AG04449 (cell line): ENCODE data around the genes G6PC3, HDAC5, TMUB2, RUNDC3A and GPATCH8.

GRCh38 chr17:43634689-43635231 lies 27.0 kb downstream of the MEOX1 start:
- RRBS = 25% methylated on average over 1 of the region's 13 CpGs

DNA sequence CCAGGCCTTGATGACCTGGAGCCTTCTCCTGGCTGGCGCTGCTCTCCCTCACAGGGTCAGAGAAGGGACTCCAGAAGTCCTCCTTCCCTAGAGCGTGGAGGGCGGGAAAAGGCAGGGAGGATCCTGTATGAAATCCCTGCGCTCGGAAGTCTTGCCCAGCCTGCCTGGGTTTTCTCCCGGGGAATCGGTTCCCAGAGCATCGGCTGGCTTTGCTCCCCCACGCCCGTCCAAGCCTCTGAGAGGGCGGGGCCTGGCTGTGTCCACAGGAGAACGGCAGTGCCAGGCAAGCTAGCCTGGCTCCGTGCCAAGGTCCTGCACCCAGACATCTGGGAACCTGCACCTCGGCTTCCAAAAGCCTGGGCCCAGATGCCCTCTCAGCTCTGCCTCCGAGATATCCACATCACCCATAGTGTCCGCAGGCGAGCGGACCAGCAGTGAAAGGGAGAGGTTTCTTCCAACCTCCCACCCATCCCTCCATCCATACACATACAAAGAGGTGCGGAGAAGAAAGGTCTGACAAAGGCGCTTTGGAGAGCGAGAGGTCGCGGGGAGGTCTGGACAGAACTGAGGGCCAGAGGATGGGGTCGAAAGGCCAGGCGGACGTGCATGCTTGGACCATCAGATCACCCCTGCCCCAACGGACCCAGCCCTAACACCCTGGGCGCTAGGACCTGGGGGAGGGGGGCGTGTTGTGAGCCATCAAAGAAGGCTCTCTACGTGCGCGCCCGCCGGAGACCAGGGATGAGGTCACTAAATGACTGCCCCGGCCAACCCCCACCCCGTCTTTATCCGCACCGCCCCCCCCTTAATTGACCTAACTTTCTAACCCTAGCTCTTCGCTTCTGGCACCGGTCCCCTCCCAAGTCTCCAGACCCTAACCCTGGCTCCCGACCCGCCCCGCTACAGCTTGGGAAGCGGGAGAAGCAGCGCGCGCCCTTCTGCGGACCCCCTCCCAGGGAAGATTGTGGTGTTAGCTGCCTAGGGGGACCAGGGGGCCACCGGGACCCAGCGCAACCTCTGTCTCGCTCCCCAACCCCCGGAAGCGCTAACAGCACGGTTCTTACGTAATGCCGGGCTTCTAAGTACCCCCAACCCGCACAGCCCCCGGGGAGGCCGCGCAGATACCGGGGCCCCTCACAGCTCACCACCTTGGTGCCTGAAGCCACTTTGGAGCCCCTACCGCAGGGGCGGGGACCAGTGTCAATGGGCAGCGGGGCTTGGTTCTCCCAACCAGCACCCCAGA lies 850 bp downstream of the MPP2 start:
- RRBS = 3% methylated on average over 11 of the region's 64 CpGs

- RRBS = no CpG with 5 or more reads among the region's 29 CpGs
Observed at GRCh38 chr17:43917132-43917704, 9.9 kb upstream of the MPP2 start.

- RRBS = no CpG with 5 or more reads among the region's 36 CpGs
Observed at GRCh38 chr17:43927128-43927711, 15.1 kb downstream of the PPY start.

- RRBS = no CpG with 5 or more reads among the region's 1 CpG
Observed at GRCh38 chr17:44033864-44034264, 19.1 kb upstream of the TMEM101 start.

- RRBS = 1% methylated on average over 16 of the region's 56 CpGs
Observed at GRCh38 chr17:44070455-44071568, at the start of gene G6PC3. Gene G6PC3, plus strand, starts transcription at chr17:44070735.

- RRBS = no CpG with 5 or more reads among the region's 21 CpGs
Observed at GRCh38 chr17:44084030-44084927, 13.7 kb downstream of the G6PC3 start.

DNA sequence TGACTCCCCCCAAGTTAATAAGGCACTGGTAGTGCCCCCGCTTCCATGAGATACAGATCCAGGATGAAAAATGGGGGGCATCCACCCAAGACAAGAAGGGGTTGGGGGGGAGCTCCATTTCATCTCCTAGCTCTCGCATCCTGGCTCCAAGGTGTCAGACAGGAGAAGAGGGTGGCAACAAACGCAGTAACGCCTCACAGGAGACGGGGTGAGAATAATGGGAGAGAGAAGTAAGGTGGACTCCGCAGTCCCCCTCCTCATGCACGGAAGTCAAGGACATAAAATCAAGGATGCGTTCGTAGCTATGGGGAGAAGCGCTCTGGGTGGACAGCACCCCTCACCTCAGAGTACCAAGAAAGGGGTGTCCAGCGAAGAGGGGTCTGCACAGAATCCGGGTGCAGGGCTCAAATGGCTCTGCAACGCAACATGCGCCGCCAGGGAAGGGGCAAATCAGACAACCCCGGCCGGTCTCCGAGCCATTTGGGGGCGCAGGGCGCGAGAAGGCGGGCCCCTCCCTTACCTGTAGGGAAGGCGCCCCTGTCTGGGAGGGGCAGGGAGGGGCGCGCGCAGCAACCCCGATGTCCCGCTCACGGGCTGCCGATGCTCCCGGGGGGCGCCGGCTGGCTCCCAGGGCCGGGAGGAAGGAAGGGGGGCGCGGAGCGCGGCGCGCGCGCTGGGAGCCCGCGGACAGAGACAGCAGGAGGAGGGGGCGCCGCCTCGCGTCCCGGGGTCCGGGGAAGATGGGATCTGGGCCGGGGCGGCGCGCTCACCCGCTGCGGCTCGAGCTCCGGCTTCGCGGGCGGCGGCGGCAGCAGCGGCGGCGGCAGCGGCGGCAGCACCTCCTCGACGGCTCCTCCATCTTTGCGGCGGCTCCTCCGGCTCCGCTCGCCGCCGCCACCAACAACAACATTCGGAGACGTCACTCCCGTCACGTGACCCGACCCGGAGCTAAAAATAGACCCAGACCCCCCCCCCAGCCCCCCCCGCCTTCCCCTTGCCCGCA lies at the start of gene HDAC5:
Gene HDAC5, minus strand, starts transcription at position 908 of the 1,003 bp plus-strand sequence.
- RRBS = 1% methylated on average over 48 of the region's 85 CpGs

DNA sequence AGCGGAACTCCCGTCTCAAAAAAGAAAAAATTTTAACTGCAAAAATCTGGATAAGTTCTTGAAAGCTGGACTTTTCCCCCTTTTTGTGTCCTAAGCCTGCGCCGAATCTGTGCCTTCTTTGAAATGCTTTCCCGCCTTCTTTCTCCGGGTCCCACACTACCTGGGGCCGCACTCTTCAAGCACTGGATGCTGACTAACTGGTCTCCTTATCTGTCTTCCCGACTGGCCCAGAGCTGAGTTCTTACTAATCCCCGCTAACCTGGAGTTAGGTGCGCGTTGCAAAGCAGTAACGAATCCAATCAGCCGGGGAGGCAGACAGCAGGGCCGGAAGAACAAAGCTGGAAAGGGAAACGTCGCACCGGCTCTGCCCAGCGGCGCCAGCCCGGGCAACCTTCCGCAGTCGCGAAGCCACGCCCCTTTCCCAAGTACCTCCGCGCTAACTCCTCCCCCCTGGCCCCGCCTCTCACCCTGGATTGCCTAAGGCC lies 424 bp upstream of the TMUB2 start:
- RRBS = no CpG with 5 or more reads among the region's 27 CpGs

DNA sequence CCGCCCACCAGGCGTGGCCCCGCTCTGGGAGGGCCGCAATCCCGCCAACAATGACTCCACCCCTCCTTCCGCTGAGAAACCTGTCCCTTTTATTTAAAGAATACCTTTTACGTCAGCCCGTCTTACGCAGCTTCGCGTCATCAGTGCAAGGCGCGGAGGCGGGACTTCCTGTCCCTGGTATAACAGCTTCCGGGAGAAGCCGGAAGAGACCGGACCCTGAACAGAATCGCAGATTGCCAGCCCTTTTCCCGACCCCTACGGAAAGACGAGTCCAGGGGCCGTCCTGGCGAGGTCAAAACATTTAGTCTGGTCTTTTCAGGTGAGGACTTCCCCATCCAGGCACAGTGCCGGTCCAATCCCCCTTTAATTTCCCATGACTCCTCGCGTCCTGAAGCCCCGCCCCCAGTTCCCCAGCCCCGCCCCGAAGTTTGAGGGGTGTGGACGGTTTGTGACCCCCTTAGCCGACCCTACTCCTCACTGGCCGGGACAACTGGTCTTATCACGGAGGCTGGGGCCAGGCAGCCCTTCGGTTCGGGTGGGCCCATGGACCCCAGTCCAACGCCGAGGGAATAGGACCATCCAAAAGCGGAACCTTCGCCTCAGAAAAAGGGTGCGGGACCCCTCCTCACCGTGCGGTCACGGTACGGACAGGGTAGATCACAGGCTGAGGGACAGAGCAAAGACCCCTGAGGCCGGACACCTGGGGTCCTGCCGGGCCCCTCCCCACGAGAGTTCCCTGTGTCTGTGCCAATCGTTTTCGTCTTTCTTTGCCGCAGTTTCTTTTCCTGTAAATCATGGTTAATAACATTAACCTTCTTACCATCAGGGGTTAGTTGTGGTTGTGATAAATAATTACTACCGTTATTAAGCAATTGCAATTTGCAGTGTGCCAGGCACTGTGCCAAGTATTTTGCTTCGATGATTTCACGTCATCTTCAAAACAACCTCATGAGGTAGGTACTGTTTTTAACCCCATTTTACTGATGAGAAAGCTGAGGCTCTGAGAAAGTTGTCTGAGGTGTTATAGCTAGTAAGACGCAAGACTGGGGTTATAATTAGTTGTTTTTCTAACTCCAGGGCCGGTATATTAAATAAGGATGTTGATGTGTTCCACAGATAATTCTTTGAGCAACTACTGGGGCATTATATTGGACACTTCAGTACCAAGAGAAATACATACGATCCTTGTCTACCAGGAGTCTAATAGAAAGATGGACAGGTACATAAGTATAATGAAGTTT lies at the start of gene TMUB2:
Gene TMUB2, plus strand, starts transcription at position 182 of the 1,241 bp plus-strand sequence.
- RRBS = no CpG with 5 or more reads among the region's 56 CpGs

DNA sequence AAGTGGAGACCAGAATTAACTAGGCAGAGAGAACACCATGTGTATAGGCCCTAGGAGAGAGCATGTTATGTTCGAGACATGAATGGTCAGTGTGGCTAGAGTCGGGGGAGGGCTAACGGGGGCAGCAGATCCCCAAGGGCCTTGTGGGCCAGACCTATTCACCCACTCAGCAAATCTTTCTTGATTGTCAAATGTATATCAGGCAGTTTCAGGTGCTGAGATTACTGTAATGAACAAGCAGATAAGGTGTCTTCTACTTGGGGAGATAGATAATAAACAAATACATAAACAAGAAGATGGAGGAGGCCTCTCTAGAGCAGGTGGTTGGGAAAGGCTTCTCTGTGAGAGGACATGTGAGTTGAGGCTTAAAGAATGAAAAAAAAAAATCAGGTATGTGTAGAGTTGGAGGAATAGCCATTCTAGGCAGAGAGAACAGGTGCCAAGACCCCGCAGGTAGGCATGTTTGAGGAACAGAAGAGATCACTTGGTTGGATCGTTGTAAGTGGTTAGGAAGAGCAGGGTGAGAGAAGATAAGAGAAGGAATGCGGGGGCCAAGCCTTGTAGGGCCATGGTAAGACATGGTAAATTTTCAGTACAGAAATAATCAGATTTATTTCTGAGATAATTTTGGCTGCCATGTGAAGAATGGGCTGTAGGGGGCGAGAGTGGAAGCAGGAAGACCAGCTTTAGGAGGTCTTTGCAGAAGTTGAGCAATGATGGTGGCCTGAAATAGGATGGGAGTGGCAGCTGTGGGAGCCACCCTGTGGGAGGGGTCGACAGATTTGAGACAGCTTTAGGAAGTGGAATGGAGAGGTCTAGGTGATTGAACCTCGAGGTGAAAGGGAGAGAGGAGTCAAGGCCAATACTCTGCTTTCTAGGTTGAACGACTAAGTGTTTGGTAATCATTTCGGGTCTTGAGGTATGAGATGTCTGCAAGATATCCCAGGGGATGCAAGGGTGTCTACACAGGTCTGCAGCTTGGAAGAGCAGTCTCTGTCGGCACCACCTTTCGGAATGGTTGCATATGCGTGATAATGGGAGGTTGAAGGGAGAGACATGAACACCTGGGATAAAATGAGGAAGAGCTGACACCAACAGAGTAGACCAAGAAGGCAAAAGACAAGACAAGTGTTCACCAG lies 3.9 kb upstream of the ATXN7L3 start:
- RRBS = no CpG with 5 or more reads among the region's 14 CpGs

DNA sequence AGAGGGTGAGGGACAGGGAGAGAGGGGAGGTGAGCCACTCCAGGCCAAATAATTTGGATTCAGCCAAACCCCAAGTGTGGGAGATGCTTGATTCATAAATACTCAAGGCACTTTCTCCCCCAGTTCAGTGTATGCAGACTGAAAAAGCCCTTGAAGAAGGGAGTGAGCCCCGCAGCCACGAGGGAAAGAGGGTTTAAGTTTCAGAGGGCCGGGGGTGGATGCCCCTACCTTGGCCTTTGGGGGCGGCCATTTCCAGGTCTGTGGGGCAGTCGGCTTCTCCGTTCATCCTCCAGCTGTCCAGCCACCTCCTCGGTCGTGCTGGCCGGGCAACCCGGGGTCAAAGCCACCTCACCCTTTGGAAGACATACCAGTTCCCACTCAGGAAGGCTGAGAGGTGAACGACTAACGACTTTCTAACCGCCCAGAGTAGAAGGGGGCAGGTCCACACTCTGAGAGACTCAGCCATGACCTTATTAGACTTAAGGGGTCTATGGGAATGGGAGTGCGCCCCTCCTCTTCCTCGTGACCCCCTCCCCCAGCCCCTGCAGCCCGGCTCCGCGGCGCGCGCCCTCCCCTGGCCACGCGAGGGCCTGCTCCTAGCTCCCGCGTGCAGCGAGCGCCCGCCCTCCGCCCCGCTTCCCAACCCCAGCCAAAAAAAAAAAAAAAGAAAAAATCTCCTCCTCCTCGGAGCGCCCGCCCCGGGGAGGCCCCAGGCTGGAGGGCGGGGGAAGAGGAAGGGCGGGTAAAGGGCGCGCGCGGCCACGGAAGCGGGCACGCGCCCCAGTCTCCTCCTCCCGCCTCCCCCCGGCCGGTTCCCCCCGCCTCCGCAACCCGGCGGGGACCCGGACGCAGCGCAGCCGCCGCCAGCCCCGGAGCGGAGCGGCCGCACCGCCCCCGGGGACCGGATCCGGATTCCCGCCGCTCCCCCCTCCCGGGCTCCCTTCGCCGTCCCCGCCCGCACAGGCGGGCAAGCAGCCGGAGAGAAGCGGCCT lies 1.2 kb downstream of the UBTF start:
- RRBS = 3% methylated on average over 8 of the region's 74 CpGs

- RRBS = 3% methylated on average over 11 of the region's 63 CpGs
Observed at GRCh38 chr17:44307525-44308738, at the start of gene RUNDC3A. Gene RUNDC3A, plus strand, starts transcription at chr17:44308601.

- RRBS = 5% methylated on average over 4 of the region's 15 CpGs
Observed at GRCh38 chr17:44308739-44308950, 244 bp downstream of the RUNDC3A start.

- RRBS = 5% methylated on average over 8 of the region's 86 CpGs
Observed at GRCh38 chr17:44314883-44315811, 6.7 kb downstream of the RUNDC3A start.

- RRBS = no CpG with 5 or more reads among the region's 1 CpG
Observed at GRCh38 chr17:44417614-44418231, 28.3 kb upstream of the ITGA2B start.

GRCh38 chr17:44502903-44504136 lies at the start of gene GPATCH8:
Gene GPATCH8, minus strand, starts transcription at chr17:44503406.
- RRBS = 2% methylated on average over 34 of the region's 90 CpGs

DNA sequence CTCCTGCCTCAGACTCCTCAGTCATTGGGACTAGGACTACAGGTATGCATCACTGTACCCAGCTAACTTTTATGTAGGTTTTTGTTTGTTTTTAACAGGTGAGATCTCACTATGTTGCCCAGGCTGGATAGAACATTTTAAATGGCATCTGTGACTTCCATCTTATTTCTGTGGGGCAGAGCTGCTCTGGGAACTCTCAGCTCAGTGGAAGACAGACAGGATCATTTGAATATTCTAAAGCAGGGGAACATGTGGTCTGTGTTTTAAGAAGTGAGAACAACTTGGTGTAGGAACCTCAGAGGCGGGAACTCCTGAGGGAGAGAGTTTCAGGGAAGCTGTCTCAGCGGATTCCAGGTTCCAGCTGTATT lies 21.4 kb upstream of the FZD2 start:
- RRBS = no CpG with 5 or more reads among the region's 2 CpGs

- RRBS = no CpG with 5 or more reads among the region's 4 CpGs
Observed at GRCh38 chr17:44830952-44831376, 877 bp upstream of the GJC1 start.